Ileum (tissue), 1 donor: ENCODE results near the gene GIPC1.

DNA sequence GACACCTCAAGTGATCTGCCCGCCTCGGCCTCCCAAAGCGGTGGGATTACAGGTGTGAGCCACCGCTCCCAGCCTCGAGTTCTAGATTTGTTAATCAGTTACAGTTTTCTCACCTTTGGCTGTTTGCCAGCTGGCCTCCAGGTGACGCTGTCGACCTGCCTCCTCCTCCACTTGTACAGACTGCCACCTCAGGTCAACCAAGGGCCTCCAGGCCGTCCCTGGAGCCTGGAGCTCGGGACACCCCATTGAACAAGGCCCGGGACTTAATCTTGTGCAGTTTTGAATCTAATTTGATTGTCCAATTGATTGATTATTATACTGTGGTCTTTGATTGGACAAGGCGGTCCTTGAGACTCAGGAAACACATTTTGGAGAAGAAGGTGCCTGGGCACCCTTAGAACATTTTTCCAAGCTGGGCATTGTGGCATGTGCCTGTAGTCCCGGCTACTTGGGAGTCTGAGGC is 45.6 kb downstream of the IER2 start:
- PRO-cap = no peak

DNA sequence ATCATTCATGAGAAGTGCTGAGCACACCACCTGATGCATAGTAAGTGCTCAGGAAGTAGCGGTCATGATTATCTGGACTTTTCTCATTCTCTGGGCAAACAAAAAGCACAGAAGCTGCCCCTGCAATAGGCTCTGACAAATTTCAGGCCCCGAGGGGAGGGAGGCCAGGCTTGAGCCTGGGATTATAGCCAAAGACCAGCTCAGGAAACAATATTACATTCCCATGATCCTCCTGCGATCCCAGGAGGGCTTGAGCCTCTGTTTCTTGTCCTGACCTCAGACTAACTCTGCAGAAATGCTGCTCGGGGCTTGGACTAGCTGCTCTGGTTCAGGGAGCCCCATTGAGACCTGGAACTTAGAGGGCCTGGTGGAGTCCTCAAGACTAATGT is 107.5 kb downstream of the CACNA1A start:
- PRO-cap = no peak

DNA sequence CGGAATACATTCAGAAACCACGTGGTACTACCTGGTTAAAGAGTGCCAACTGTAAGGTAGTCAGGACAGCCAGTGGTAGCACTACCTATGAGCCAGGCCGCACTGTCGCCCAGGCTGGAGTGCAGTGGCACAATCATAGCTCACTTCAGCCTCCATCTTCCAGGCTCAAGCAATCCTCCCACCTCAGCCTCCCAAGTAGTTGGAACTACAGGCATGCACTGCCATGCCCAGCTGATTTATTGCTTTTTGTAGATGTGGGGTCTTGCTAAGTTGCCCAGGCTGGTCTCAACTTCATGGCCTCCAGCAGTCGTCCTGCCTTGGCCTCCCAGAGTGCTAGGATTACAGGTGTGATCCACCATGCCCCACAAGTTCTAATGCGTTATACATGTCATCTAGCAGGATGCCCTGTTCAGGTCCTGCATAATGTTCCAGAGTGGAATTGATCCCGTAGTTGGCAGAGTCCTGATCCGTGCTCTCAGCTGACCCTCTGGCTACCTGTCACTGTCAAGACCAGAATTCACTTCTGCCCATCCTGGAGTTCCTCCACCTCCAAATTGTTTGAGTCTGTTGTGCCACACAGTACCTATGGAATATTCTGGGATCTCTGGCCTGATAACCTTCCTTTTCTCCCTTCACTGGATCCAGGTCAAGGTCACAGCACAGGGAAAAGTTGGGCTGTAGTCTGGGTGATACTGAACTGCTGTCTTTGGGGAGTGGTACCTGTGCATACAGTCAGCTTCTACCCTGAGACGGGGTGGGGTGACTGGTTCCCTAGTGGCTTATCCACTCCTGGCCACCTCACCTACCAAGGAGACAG is 4.7 kb downstream of the C19orf53 start:
- PRO-cap = no peak

DNA sequence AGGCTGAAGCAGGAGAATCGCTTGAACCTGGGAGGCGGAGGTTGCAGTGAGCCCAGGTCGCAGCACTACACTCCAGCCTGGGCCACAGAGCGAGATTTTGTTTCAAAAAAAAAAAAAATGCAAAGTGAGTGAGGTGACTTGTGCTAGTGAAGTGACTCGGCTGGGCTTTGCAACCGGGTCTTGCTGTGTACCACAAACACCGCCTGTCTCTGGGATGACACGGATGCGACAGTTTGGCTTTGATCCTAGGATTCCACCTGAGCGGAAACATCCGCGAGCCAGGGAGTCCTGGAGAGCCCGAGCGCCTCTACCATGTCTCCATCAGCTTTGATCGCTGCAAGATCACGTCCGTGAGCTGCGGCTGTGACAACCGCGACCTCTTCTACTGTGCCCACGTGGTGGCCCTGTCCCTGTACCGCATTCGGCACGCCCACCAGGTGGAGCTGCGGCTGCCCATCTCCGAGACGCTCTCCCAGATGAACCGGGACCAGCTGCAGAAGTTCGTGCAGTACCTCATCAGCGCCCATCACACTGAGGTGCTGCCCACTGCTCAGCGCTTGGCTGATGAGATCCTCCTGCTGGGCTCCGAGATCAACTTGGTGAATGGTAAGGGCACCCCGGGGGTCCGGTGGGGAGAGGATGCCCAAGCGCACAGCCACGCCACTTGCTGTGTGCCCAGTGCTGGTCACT is 9.4 kb downstream of the ZSWIM4 start:
- PRO-cap = no peak

- PRO-cap = no peak
These were observed 12.0 kb upstream of the NANOS3 start for GRCh38 chr19:13864845-13865476.

DNA sequence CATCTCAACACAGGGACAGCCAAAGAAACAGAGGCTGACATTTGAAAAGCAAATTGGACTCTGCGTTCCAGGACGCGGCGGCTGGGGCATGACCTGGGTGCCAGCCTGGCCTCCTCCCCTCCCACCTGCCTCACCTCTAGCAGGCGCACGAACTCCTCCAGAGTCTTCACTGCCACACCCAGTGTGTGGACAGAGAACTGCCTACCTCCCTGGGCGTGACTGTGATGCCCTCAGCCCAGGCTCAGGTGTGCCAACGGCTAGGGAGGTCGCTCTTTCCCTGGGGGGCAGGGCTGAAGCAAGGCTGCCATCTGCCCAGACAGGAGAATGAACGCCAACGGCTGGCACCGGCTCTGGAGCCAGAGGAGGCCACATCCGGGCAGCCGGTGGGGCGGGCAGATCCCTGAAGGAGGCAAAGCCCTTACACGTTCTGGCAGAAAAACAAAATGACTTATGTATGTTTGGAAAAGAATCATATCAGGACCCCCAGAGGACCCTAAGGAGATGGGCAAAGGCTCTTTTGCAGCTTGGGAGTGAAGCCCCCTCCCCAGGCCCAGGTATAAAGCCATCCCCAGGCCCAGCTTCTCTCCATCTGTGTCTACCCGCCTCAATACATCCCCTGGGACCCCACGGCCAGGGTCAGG is 11.4 kb downstream of the NANOS3 start:
- PRO-cap = no peak

DNA sequence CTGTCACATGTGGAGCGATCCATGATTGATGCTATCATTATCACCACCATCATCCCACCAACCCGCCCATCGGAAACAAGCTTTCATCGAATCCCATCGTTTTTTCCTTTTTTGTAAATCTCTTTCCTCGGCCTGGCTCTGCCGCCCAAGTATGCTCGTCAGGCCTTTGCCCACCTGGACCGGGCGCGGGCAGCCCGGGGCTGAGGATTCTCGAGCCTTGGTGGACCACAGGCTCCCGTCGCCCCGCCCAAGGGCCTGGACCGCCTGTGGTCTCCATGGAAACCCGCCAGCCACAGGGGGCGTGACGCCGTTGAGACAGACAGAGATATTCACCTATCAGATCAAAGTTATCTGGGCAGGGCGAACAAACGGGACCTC is 409 bp upstream of the DCAF15 start:
- PRO-cap = no peak

- PRO-cap = no peak
These were observed 10.0 kb downstream of the DCAF15 start for GRCh38 chr19:13962022-13963057.

- PRO-cap = no peak
These were observed 3.5 kb downstream of the PRKACA start for GRCh38 chr19:14113775-14114719.

DNA sequence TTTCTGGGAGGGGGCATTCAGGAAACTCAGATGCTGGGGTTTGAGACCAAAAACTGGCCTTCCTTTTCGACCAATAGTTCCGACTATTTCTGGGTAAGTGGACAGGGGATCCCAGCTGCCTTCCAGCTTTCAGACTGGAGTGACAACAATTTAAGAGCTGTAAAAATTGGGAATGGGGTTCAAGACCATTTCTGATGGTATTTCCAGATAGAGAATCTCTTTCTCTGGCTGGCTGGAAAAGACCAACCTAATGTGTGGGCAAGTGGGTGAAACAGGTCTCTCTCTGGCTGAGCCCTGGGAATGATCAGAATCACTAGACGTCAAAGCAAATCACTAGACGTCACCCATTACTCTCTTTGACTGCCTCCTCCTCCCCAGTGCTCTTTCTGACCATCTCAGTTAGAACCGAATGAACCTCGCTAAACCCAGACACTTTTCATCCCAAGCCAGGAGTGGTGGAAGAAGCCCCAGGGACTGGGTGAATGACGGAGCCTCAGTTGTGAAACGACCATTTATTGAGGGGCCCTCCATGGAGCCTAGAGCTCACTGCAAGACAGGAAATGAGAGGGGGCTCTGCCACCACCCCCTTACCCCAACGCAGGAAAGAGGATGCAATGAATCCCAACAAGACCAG is 1.4 kb downstream of the PRKACA start:
- PRO-cap = no peak

GRCh38 chr19:14147886-14148833 is 11.8 kb upstream of the ASF1B start:
- PRO-cap = no peak

DNA sequence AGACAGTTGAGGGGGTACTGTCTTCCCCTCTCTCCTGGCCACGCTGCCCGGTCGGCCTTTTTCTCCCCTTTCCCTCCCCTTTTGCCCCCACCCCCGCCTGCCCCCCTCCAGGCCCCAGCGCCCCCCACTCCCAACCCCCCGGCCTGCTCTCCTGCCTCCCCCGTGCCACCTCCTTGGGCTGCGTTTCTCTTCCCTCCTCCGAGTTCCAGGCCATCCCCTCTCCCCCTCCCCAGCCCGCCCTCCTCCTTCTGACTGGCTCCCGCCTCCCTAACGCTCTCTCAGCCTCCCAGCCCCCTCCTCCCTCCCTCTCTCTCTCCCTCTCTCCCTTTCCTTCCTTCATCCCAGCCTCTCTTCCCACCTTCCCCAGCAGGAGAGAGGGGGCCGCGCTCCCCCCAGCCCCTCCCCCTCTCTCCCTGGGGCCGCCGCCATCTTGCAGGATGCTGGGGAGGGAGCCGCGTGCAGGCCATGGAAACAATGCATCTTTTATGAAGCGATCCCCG is 42.5 kb upstream of the ADGRL1 start:
- PRO-cap = no peak

- PRO-cap = no peak
These were observed 78.0 kb upstream of the ADGRL1 start for GRCh38 chr19:14283723-14284525.

GRCh38 chr19:14404222-14404855 is 14.8 kb downstream of the DDX39A start:
- PRO-cap = no peak

DNA sequence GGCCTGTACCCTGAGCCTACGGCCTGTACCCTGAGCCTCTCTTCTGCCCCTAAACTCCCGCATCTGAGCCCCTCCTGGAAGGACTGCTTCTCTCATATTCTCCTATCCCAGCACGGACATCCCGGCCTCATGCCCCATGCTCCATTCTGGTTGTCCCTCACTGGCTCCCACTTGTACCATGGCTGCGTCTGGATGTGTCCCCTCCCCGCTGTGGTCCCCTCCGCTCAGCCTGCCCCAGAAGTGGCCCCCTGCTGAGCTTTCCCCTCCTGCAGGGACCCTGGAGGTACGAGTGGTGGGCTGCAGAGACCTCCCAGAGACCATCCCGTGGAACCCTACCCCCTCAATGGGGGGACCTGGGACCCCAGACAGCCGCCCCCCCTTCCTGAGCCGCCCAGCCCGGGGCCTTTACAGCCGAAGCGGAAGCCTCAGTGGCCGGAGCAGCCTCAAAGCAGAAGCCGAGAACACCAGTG is 18.5 kb downstream of the PKN1 start:
- PRO-cap = no peak

DNA sequence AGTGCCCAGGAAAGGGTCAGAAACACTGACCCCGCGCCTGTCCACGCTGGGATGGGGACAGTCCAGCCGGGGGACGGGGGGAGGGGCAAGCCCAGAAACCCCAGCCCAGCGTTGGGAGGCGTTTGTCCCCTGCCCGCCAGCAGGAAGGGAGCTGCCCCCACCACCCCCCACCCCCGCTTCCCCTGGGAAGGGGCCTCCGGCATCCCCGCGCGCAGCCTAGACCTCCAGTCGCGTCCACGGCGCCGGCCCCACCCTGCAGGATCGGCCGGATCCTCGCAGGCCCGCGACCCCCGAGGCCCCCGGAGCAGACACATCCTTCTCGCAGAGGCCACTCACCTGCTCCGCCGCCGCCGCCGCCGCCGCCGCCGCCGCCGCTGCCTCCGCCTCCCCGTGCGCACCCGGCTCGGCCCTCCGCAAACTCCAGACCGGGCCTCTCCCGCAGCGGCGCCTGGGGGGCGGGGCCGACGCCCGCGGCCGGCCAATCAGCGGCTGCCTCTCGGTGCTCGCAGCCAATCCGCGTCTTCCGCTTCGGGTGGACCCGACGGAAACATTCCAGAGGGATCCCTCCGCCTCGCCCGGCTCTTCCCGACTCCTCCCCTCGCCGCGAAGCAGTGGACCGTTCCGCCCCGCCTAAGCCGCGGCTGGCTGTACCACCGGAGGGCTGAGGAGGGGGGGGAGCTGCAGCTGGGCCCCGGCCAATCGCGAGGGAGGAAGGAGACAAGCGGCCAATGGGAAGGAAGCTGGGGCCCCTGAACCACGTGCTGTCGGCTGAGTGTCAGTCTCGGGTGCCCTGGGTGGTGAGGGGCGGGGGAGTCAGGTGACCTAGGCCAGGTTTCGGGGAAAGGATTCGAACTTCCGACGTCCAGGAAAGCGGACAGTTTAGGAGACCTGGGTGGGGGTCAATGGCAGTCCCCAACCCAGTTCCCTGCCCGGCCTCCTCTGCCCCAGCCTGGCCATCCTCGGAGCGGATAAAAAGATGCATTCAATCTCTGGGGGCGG is at the start of gene GIPC1:
GIPC1 (minus strand) TSS at position 427 of the 999 bp plus-strand sequence.
- PRO-cap = unidirectional peak, minus-strand start at position 415 of the sequence; unidirectional peak, plus-strand start at position 800 of the sequence

DNA sequence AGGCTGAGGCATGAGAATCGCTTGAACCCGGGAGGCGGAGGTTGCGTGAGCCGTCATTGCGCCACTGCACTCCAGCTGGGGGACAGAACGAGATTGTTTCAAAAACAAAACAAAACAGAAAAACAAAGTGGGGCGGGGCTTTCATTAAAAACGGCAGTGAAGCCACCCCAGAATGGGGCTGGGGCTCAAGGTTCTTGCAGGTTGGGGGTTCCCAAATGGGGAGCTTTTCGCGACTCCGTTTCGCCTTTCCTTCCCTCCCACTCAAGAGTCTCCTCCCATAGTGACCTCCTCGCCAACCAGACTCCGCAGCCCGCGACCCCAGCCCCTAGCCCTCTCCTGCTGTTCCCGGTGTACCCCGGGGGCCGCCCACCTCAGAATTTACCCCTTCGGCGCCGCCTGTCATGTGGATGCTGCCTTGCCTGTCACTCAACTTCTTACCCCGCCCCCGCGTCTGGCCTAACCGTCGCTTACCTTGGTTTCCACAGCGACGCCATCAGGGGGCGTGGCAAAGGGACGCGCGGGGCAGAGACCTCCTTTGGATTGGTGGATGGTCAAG is 476 bp upstream of the TECR start:
- PRO-cap = bidirectional peak, plus-strand start outside the sequence, minus-strand start at position 431 of the sequence

- PRO-cap = no peak
These were observed 42.5 kb downstream of the ZNF333 start for GRCh38 chr19:14732284-14732890.

DNA sequence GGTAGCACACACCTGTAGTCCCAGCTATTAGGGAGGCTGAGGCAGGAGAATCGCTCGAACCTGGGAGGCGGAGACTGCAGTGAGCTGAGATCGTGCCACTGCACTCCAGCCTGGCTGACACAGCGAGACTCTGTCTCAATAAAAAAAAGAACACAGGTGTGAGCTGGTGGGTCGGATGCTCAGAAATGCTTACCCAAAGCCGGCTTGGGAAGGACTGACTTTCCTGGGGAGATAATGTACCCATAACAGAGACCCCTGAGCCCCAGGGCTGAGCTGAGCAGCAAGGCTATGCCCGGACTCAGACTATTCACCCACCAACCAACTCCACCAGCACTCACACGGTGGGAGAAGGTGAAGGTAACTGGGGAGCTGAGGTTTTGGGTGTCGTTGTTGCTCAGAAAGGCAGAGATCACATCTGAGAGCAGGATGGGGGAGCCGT is 23.0 kb downstream of the ADGRE2 start:
- PRO-cap = no peak

DNA sequence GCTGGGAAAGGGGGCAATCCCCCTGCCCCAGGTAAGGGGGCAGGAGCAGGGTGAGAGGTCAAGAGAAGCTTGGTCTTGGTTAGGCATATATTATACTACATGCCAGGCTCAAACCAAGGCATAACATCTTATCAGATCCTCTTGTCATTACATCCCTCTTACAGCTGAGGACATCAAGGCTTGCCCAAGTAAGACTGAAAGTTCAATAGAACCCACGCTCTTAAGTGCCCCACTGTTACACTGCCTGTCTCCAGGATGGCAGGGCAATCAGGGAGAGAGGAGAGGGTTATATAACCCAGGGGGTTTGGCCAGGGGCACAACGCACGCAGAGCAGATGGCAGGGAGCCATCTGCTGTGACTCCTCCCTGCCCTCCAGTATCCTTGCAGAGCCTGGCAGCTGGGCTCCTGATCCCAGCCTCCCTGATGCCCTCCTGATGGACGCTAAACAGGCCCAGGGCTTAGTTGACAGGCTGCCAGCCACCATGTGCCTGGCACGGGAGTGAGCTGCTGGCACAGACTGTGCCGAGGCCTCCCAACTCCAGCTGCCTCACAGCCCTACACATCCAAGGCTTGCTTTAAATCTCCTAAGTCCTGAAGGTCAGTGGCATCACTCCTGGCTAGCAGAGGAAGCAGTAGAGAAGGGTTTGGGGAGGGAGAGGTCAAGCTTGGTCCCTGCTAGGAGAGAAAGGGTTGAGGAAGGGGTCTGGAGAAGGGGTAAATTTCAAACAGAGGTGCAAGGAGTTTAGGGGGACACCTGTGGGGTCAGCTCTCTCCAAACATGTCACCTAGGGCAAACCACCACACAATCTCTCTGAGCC is 1.7 kb downstream of the ILVBL start:
- PRO-cap = no peak